ENCODE measurements around the gene TMEM268.

- PRO-cap: no peak
Observed at GRCh38 chr9:114178947-114179251, 23.6 kb downstream of the COL27A1 start.

- PRO-cap: no peak
Observed at GRCh38 chr9:114233722-114234183, 78.4 kb downstream of the COL27A1 start.

GRCh38 chr9:114310626-114311625 is 12.0 kb upstream of the ORM1 start:
- PRO-cap: no peak

DNA sequence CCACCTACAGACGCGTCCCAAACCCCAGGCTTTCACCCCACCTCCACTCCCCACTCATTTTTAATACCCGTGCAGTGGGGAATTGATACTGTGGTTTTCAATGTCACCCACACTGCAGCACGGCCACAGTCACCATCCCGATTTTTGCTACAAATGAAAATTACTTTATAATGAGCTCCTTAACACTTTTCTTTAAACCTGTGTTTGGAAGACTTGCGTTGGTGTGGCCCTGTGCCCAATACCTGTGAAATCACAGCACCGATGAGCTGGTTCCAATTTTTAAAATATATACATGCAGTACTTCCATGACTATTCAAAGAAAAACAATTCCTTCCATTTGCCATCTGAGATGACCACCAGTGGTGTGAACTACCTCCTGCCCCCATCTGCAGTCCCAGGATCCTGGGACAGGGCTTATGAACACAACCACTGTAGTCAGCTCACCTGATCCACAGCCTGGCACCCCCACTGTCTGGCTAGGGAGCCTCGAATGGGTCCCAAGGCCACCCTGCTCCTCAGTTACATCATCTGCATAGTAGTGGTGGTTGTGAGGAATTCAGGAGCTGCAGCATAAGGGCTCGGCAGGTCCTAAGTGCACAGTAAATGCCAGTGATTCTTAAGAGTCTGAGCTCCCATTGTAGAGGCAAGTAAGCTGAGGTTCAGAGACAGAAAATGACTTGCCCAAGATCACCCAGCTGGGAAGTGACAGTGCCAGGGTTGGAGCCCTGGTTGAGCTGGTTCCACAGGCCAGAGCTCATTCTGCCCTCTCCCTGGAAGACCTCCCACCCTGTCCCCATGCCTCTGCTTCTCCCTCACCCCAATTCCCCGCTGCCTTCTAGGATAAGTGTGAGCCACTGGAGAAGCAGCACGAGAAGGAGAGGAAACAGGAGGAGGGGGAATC is 2.8 kb downstream of the ORM1 start:
- PRO-cap: no peak

- PRO-cap: no peak
Observed at GRCh38 chr9:114330337-114331010, 805 bp downstream of the ORM2 start.

DNA sequence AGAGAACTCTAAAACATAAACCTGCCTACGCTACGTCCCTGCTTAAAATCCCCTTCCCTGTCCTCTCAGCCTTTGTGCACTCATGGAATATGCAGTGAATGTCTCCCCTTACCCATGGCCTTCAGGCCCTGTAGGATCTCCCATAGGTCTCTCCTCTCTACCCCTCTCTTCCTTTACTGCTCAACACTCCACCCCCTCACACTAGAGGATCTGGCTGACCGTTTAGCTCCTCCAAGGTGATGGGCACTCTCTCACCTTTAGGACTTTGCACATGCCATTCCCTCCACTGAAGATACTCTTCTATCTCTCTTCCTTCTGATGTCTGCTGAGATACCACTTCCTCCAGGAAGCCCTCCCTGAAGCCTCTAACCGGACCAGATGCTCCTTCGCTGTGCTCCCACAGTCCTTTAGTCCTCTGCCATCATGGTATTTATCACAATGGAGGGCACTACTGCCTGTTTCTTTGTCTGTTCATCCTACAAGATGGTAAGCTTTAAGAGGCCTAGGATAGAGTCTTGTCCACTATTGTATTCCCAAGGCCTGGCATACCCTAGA is 20.0 kb downstream of the ORM2 start:
- PRO-cap: no peak

- PRO-cap: no peak
Observed at GRCh38 chr9:114351688-114351965, 22.0 kb downstream of the ORM2 start.

DNA sequence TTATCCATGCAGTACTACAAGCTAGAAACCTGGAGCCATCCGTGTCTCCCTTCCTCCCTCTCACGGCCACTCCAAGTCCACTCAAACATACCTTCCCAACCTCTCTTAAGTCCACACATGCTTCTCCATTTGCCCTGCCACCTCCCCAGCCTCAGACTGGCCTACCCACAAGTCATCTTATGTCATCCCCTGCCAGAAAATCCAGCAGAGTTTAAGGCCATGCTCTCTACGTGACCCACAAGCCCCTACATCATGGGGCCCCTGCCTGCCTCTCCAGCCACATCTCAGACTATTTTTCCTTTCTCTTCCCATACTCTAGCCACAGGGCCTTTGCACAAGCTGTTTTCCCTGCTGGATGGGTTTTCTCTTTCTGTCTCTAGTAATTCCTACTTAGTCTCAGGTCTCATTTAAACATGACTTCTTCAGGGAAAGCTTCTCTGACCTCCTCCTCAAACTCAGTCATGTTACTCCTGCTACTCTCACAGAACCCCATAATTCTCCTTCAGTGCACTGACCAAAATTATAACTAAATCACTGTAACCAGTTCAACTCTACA is 26.8 kb downstream of the AKNA start:
- PRO-cap: no peak

GRCh38 chr9:114371765-114372330 is 15.9 kb downstream of the AKNA start:
- PRO-cap: no peak

- PRO-cap: no peak
Observed at GRCh38 chr9:114385299-114385738, 2.5 kb downstream of the AKNA start.

DNA sequence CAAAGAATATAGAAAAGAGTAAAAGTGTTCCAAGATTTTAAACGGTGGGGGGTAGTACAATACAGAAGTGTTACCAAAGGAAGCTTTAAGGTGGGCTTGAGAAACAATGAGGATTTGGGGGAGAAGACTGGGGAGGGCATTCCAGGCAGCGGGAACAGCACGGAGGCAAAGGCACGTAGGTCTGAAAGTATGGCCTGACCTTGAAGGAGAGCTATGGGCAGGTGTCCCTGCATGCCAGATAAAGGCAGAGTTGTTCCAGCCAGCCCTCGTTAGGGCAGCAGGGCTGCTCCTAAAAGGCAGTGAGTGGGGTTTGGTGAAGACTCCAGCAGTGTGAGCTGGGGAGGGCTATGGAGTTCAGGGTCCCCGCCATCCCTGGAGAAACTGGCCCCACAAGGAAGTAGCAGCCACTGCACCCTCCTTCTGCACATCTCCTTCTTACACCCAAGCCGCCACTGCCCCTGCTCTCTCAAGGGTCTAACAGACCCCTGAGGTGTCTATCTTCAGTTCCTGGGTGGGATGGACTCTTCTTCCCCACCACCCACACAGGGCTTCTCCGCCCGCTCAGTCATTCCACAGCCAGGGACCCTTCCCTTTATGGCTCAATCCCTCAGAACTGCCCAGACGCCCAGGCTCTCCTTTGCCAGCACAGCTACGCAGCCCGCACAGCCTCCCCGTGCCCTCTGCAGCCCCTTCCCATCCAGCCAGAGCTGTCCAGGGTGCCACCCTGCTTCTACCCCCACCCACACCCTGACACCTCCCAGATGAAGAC is 1.4 kb downstream of the AKNA start:
- PRO-cap: no peak

GRCh38 chr9:114452061-114452619 is 53.1 kb downstream of the WHRN start:
- PRO-cap: no peak

DNA sequence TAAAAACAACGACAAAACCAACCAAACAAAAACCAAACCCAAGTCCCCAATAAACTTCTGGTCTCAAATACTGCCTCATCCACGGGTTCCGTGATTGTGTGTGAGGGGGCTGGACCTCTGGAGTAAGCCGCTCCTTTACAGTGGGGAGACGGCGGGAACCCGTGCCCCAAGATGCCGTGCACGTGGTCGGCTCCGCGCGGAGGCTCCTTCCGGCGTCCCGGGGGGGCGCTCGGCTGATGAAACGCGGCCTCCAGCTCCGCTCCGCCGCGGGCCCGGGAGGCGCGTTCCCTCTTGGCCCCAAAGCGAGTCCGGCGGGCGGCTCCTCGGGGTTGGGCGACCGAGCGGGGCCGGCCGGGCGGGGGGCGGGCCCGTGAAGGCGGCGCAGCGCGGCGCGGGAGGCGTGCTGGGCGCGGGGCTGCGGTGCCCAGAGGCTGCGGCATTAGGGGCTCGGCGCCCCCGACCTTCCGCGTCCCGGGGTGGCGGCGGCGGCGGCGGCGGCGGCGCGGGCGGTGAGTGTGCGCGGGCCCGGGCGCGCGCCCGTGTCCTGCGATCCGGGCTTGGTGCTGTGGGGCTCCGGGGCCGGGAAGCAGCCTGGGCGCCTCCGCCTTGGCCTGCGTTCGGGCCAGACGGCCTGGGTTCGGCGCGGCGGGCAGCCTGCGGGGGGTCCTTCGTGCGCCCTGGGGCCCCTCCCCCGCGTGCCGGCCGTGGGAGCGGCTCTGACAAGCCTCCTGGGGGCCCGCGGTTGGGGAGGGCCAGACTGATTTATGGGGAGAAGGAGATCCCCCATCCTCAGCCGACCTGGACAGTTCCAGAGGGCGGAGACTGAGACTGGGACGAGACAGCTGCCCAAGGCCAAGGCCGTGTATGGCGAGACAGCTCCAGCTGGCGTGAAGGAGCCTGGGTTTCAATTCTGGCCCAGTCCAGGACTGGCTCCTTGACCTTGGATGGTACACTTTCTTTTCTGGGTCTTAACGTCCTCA is at the start of gene TMEM268:
Gene TMEM268 (plus strand): TSS at position 236 of the 980 bp plus-strand sequence.
- PRO-cap: bidirectional peak, plus-strand start at position 305 of the sequence, minus-strand start at position 304 of the sequence

DNA sequence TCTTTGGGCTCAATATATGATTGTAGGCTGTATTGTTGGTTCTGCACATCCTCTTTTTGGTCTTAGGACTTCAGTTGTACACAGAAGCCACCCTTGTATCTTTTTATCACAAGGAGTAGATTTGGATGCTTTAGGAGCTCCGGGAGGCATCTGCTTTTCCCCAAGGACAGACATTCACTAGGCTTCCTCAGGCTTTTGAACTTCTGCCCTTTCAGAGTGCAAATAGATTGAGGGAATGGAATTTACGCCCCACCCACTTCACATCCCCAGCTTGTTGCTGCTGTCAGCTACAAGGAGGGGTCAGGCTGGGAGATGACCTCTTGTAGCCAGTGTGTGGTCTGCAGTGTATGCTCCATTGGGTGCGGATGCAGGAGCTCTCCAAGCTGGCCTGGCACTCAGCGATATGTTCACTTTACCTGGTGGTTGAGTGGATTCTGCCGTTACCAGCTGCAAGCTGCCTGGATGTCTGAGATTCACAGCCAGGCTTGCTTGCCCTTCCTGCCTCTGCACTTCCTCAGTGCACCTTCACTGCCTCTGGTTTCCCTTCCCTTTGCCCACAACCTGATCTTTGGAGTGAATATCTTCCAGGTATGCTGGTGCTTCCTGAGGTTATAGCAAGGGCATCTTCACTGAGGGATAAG is 6.4 kb downstream of the TNFSF15 start:
- PRO-cap: no peak

DNA sequence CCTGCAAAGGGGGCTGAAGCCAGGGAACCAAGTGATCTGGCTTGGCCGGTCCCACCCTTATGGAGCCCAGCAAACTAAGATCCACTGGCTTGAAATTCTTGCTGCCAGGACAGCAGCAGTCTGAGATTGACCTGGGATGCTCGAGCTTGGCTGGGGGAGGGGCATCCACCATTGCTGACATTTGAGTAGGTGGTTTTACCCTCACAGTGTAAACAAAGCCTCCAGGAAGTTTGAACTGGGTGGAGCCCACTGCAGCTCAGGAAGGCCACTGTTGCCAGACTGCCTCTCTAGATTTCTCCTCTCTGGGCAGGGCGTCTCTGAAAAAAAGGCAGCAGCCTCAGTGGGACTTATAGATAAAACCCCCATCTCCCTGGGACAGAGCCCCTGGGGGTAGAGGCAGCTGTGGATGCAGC is 60.5 kb downstream of the TNFSF8 start:
- PRO-cap: no peak

DNA sequence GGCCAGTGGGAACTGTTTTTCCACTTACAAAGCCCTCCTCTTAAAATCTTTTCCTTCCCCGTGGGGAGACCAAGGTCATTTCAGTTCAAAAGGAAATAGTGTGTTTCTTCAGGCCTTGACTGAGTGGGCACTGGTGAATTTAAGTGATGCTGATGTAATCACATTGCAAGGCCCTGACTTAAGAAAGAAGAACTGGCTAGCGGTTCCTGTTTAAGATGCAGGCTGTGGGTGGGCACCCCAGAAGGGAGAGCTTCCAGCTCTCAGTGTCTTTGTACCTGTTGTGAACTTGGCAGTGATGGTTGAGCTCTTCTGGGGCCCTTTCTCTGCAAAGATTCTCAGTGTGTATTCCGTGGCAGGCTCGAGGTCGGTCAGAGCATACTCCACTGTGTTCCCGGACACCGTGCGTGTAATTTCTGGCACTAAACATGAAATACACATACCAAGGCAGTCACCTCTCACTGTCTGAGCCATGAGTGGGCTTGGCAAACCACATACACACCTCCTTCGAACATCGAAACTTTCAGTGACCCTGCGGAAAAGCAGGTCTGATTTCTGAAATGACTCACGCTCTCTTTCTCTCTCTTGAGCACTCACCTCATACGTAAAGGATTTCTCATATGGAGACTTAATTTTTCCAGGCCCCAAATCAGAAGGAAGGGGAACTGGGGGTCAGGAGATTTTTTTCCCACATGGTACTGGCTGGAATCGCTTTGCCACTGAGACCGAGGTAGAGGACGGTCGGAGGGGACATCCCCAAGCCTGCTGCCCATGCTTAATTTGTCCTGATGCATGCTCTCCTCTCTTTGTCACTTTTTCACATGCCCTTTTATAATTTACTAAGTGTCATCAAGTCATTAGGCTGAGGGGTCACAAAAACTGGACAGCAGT is 81.9 kb downstream of the TNC start:
- PRO-cap: no peak

GRCh38 chr9:115780406-115780883 is 373.1 kb upstream of the PAPPA start:
- PRO-cap: no peak

DNA sequence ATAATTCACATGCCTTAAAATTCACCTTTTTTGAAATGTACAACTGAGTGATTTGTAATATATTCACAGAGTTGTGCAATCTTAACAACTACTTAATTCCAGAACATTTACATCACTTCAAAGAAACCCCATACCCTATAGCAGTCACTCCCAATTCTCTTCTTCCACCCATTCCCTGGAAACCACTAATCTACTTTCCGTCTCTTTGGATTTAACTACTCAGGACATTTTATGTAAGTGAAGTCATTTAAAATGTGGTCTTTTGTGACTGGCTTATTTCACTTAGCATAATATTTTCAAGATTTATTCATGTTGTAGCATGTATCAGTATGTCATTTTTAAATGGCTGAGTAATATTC is 214.2 kb upstream of the PAPPA start:
- PRO-cap: no peak

GRCh38 chr9:115943886-115944531 is 209.6 kb upstream of the PAPPA start:
- PRO-cap: unidirectional peak, minus-strand start at chr9:115944258

DNA sequence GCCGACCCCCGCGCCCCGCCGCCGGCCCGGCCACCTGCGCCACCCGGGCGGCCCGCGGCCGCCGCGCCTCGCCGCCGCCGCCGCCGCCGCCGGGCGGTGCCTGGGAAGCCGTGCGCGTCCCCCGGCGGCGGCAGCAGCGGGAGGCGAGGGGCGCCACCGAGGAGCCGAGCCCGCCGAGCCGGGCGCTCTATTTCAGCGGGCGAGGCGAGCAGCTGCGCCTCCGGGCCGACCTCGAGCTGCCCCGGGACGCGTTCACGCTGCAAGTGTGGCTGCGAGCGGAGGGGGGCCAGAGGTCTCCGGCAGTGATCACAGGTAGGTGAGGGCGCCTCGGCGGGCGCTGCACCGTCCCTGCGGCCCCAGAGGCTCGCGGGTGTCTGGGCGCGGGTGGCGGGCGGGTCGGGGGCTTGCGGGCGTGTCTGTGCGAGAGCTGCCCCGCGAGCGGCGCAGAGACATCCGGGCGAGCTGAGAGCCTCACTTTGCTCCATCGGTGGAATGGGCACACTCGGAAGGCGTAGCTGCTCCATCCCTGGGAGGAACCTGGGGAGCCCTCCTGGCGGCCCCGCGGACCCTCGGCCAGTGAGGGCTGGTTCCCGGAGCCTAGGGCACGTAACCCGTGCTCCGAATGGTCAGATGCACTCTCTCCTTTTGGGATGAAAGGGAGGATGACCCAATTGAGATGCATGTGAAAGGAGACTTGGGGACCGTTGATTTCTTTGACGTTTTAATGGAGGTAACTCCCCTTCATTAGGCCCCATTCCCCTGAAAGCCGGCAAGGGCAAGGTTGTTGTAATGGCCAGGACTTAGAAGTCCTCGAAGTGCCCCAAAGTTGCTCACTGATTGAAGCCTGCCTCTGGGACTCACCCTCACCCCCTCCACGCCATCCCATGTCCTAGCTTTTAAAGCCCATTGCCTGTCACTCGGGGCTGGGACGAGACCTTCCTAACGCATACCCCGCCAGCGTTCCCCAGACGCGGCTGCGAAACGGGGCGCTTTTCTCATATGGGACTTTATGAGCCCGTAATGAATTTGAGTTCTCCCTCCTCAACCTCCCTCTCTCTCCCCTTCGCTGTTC is 1.0 kb downstream of the PAPPA start:
- PRO-cap: bidirectional peak, plus-strand start at position 156 of the sequence, minus-strand start at position 70 of the sequence; bidirectional peak, plus-strand start at position 554 of the sequence, minus-strand start at position 578 of the sequence

Data from left common carotid artery plus branches (tissue), 1 donor.